Right cardiac atrium (tissue), 1 donor: ENCODE data around the genes LILRB1, KIR3DL2, TNNI3 and TMEM190.

GRCh38 chr19:54498080-54498654 lies 4.5 kb upstream of the LAIR2 start:
- PRO-cap = no peak

DNA sequence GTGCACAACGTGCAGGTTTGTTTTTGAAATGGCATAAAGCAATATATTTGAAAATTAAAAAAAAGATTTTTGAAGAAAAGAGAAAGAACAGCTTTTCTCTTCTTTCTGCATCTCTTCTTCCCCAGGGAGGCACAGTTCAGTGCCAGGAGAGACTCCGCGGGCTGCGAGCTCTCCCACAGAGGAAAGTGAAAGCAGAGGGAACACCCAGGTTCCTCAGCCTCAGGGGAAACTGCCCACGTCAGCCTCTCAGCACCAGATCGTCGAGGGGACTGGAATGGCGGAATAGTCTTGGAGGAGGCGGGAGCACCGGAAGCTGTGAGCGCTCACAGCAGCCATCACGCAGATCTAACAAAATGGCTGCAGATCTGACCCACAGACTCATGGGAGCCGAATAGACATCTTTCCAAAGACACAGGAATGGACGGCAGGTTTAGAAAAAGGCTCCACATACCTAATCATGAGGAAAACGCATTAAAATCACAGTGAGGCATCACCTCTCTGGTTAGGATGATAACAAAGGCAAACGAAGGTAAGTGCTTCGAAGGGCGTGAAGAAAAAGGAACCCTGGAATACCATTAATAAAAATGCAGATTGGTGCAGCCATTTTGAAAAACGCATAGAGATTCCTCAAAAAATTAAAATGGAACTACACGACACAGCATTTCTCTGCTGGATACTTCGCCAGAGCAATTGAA lies 11.8 kb upstream of the LILRA2 start:
- PRO-cap = no peak

GRCh38 chr19:54593807-54594382 lies 463 bp downstream of the LILRA1 start:
- PRO-cap = no peak

DNA sequence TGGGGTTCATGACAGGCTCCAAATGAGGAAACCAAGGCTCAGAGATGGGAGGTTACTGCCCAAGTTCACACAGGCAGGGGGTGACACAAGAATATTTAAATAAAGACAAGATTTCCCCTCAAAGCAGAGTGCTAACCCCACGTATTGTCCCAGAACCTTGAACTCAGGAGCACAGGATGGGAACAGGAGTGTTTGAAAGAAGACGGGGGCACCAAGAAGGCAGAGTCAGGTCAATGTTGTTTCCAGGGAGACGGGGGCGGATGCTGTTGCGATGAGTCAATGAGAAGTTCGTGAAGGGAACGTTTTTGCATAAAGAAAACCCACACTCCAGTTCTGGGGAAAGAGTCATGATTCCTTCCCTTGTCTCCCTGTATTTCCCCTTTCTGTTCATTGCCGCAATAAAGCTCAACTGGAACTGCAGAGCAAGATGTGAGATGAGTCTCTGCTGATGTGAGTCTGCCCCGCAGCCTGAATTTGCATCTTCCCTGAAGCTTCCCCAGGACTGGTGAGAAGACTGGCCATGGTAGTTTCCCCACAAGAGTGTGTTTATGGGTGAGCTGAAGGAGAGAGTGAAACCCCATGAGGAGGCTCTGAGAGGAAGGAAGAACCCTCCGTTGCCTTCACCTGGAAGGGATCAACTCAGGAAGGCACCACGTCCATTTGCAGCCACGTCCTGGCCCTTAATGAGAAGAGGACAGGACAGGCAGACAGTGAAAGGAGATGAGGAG lies 13.4 kb downstream of the LILRA1 start:
- PRO-cap = no peak

DNA sequence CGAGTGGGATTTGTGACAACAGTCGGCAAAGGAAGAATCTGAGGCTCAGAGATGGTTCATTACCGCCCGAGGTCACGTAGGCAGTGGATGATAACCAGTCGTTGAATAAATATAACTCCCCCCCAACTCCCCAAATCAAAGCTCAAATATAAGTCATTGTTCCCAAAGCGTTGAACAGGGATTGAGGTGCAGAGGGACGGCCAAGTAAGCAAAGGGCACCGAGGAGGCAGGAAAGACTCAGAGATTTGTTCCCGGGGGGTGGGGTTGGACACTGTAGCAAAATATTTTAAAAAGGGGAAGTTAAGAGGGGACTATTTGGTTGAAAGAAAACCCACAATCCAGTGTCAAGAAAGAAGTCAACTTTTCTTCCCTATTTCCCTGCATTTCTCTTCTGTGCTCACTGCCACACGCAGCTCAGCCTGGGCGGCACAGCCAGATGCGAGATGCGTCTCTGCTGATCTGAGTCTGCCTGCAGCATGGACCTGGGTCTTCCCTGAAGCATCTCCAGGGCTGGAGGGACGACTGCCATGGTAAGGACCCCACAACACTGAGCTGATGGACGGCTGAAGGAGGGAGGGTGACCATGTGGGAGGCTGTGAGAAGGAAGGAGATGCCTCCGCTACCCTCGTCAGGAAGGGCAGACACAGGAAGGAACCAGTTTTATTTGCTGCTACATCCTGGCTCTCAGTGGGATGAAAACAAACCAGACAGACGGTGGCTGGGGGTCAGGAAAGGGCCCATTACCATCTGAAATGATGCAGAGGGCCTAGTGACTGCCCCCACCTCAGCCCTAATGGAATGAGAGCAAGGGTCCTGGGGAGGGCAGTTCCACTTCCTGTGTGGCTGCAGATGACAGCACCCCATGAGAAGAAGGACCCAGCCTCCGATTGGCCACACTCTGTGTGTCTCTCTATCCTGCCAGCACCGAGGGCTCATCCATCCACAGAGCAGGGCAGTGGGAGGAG lies at the start of gene LILRB1:
LILRB1 (plus strand) TSS at position 381 of the 965 bp plus-strand sequence.
- PRO-cap = no peak

- PRO-cap = no peak
These were observed 12.7 kb downstream of the LILRB1 start for GRCh38 chr19:54642765-54643570.

GRCh38 chr19:54696029-54696669 lies 28.1 kb upstream of the KIR3DL3 start:
- PRO-cap = no peak

GRCh38 chr19:54850341-54850792 lies at the start of gene KIR3DL2:
TSS of gene KIR3DL2 (plus strand) at chr19:54850443.
- PRO-cap = no peak

GRCh38 chr19:55088560-55089120 lies 13.0 kb downstream of the EPS8L1 start:
- PRO-cap = no peak

- PRO-cap = unidirectional peak, plus-strand start at chr19:55113986
These were observed 3.7 kb downstream of the PPP1R12C start for GRCh38 chr19:55113427-55114355.

DNA sequence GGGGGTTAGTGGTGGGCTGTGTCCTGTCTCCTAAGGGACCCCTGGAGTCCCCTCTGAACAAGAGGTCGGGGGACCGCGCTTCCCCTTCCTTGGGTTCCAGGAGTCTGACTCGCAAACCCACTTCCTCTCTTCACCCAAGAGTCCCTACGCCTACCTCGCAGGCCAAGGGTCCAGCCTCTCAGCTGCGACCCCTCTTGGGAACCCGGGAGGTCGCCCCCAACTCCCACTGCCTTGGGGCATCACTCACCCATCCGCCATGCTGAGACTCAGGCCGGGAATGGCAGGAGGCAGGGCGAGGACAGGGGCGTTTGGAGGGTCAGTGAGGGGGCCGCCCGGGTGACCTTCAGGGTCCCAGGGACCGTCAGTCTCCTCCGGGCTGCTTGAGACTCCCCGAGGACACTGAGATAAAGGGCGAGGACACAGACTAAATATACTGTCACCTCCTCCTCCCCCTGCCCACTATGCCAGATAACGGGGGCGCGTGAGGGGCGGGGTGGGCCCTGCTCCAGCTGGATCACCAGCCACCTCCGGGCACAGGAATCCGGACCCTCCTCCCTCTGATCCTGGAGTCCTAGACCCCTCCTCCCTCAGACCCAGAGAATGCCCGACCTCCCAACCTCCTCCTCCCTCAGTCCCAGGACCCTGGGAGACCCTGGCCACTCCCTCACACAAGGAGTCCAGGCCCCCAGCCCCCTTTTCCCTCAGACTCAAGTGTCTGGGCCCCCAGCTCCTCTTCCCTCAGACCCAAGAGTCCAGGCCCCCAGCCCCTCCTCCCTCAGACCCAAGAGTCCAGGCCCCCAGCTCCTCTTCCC lies at the start of gene TNNI3:
TNNI3 (minus strand) TSS at position 401 of the 812 bp plus-strand sequence.
- PRO-cap = bidirectional peak, plus-strand start at position 590 of the sequence, minus-strand start at position 401 of the sequence

DNA sequence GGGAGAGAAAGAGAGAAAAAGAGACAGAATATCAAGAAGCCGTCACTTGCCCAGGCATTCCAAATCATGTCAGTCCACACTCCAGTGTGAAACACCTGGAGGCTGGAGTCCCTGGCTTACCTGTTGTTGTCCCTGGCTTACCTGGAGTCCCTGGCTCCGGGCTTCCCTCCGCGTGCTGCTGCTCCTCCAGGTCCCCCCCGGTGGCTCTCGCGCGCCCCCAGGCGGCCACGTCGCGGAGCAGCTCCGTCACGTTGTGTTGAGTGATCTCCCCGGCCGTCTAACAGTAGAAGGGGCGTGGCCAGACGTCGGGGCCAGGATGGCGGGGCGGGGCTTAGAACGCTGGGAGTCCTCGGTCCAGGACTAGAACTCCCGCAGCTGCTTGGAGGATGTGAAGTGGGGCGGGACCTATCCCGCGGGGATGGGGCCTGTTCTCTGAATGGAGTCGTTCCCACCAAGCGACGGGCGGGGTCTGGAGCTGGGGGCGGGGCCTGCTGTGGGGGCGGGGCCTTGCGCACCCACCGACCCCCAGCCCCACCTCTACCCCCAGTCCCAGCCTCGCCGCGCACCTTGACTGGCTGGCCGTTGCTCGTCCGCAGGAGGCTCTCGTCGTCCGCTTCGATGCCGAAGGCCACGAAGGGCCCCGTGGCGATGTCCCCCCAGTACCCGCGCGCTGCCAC lies 3.1 kb upstream of the TNNI3 start:
- PRO-cap = no peak

- PRO-cap = no peak
These were observed 1.6 kb downstream of the PPP6R1 start for GRCh38 chr19:55257080-55257771.

DNA sequence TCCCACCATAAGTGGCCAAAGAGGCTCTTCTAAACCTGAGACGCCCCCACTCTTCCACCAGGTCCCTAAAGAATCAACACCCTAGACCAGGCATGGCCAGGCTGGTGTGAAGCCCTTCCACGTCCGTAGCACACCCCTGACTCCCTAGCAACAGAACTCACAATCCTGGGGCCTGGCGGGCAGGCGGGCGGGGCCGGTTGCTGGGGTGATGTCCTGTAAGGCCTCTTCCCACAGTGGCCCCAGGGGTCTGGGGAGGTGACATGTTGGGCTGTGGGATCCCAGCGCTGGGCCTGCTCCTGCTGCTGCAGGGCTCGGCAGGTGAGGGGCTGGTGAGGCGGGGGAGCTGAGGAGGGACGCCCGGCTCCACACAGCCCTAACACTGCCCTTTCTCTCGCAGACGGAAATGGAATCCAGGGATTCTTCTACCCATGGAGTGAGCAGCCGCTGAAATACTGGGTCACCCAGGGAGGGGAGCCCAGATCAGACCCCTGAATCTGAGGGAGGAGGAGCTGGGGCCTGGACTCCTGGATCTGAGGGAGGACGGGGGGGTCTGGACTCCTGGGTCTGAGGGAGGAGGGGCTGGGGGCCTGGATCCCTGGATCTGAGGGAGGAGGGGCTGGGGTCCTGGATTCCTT lies at the start of gene TMEM190:
TMEM190 (plus strand) TSS at position 233 of the 635 bp plus-strand sequence.
- PRO-cap = no peak

DNA sequence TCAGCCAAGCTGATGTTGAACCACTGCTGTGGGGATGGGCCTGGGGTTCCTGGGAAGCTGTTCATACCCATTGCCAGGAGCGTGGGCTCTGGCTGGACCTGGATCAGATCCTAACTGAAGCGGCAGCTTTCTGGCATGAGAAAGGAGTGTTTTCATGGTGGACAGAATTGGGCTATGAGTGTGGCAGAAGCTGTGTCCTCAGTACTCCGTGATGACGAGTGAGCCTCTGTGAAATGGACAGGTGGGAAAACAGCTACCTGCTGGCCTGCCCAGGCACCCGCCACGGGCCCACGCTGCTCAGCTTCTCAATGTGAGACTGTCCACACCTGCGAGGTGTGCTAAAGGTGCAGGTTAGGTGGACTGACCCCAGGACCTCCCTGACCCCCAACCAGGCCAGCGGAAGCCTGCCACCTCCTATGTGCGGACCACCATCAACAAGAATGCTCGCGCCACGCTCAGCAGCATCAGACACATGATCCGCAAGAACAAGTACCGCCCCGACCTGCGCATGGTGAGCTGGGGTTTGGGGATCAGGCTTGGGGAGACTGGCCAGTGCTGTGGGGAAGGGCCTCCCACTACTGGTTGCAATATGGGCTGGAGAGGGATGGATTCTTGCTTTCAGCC lies 1.9 kb downstream of the RPL28 start:
- PRO-cap = no peak

GRCh38 chr19:55400056-55401151 lies 7.2 kb downstream of the UBE2S start:
- PRO-cap = no peak

DNA sequence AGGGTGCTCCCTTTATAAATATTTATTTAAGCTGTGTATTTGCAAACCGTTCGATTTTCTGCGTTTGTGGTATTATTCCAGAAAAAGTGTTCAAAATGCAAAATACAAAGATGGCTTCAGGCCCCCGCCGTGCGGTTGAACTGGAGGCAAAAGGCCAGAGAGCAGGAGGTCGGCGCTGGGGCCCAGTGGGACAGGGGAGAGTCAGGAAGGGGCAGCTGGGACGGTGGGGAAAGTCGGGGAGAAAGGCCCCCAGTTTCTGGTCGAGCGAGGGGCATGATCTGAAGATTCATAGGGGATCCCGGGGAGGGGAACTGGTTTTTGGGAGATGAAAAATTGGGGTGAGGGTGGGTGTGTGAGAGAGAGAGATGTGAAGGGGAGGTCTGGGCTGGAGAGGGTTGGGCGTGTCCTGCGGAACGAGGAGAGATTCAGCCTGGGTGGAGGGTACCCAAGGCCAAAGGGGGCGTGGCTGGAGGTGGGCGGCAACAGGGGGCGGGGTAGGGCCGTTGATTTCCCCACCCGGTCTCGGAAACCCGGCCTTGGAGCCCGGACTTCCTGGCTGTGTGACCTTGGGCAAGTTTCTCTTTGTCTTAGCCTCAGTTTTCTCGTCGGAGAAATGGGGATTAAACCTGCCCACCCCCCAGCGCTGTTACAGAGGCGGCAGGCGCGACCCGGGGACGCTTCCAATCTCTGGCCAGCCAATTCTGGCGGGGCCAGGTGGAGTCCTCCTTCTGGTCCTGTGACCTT lies 594 bp downstream of the ISOC2 start:
- PRO-cap = bidirectional peak, plus-strand start at position 515 of the sequence, minus-strand start at position 397 of the sequence

GRCh38 chr19:55490921-55491610 lies 2.8 kb downstream of the SSC5D start:
- PRO-cap = no peak

DNA sequence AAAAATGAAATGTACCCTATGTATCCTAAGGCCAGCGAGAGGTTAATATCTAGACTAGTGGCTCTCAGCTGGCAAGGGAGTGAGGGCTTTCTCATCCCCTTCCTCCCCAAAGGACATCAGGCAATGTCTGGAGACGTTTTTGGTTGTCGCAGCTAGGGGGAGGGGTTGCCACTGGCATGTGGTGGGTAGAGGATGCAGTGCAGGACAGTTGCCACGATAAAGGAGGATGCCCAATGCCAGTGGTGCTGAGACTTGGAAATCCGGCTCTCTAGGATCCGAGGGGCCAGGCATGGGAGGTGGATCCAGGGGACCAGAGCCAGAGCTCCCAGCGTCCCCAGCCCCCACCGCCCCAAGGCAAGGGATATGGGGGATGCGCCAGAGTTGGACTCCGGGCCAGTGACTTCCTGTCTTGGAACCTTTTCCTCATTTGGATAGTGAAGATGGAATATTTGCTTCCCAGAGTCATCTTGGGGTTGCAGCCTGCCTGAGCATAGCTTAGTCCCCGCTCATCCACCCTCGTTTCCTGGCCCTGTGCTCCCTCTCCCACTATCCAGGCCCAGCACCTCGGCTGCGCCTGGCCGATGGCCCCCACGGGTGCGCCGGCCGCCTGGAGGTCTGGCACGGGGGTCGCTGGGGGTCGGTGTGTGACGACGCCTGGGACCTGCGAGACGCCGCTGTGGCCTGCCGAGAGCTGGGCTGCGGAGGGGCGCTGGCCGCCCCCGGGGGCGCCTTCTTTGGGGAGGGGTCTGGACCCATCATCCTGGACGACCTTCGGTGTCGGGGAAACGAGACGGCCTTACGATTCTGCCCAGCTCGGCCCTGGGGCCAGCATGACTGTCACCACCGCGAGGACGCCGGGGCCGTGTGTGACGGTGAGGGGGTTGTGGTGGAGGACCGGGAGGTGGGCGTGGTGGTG lies 5.1 kb downstream of the SSC5D start:
- PRO-cap = unidirectional peak, plus-strand start at position 459 of the sequence; unidirectional peak, minus-strand start at position 864 of the sequence

DNA sequence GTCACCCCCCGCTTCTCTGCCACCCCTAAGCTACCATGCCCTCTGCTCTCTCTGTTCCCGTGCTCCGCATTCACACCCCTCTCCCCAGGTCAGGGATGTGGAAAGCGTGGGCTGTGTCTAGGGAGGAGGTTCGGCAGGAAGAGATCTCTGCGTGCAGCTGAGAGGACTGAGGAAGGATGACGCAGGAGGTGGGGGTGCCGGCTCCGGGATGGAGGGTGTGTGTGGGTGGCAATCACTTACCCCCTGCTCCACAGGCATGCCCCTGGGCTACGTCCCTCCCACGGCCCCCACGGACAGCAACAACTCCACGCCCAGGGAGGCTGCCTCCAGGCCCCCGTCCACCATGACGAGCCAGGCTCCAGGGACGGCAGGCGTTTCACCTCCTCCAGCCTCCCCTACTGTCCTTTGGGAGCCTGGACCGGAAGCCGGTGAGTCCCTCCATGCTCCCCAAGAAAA lies 6.1 kb downstream of the SSC5D start:
- PRO-cap = bidirectional peak, plus-strand start at position 344 of the sequence, minus-strand start at position 91 of the sequence